Parotid gland (tissue), 1 donor: ENCODE measurements around the genes PALD1 and PCBD1.

- PRO-cap = no peak
Measured at GRCh38 chr10:70409553-70410214, 5.7 kb downstream of the EIF4EBP2 start.

- PRO-cap = no peak
Measured at GRCh38 chr10:70459604-70460242, 18.2 kb upstream of the NODAL start.

- PRO-cap = unidirectional peak, plus-strand start at chr10:70478512; unidirectional peak, plus-strand start at chr10:70478597; bidirectional peak, plus-strand start at chr10:70478773, minus-strand start at chr10:70478648
Measured at GRCh38 chr10:70478206-70479232, at the start of gene PALD1. PALD1 (plus strand) TSS chr10:70478767.

GRCh38 chr10:70493071-70493925 is 14.7 kb downstream of the PALD1 start:
- PRO-cap = no peak

DNA sequence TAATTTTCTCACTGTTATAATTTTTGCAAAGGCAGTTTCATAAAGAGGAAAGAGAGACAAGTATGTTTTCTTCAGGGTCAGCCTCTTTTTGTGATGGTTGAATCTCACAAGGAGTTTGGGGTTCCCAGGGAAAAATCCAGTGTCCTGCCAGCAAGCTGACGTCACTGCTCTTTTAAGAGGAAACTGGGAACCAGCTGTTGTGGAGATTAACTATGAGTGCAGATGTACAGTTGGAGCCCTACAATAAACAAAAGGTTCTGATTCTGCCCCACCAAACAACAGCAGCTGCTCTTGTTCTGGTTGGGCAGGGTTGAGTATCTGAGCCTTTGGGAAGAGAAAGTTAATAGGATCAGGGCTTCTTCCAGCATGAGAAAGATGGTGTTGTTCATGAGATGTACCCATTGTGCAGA is 12.8 kb downstream of the PRF1 start:
- PRO-cap = no peak

DNA sequence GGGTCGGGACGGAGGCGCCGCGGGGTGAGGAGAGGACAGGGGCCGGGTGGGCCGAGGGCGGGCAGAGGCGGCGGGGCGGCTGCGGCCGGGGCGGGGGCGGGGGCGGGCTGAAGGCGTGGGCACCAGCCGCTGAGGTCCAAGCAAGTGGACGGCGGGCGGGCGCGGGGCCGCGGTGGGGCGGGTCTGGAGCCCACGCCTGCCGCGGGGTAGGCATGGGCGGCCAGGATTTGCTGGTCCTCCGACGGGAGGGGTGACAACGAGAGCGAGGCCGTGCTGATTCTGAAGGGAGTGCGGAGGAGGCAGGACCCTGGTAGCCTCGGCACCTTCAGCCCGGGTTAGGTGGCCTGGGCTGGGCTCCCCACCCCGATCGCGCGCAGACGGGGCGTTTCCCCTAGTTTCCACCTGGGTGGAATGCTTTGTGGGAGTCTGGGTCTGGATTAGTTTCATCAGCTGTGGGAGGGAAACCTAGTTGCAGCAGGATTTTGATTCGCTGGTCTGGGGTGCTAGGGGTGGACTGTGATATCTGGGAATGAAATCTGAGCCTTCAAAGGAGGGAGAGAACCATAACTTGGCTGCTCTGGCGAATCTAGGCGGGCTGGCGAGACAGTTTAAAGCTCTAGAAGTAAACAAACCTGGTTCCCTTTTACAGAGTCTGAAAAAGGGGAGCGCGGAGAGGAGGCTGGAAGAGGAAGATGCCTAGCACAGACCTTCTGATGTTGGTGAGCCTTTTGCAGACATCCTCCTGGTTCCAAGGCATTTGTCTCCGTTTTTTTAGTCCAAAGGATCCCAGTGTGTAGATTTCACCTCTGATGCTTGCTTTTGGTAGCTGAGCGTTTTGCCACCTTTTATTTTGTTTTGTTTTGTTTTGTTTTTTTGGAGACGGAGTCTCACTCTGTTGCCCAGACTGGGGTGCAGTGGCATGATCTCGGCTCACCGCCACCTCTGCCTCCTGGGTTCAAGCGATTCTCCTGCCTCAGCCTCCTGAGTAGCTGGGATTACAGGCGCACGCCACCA is 721 bp downstream of the SGPL1 start:
- PRO-cap = bidirectional peak, plus-strand start at position 648 of the sequence, minus-strand start at position 413 of the sequence

- PRO-cap = no peak
Measured at GRCh38 chr10:70862424-70862756, 26.0 kb downstream of the PCBD1 start.

- PRO-cap = no peak
Measured at GRCh38 chr10:70887075-70887214, 1.4 kb downstream of the PCBD1 start.

DNA sequence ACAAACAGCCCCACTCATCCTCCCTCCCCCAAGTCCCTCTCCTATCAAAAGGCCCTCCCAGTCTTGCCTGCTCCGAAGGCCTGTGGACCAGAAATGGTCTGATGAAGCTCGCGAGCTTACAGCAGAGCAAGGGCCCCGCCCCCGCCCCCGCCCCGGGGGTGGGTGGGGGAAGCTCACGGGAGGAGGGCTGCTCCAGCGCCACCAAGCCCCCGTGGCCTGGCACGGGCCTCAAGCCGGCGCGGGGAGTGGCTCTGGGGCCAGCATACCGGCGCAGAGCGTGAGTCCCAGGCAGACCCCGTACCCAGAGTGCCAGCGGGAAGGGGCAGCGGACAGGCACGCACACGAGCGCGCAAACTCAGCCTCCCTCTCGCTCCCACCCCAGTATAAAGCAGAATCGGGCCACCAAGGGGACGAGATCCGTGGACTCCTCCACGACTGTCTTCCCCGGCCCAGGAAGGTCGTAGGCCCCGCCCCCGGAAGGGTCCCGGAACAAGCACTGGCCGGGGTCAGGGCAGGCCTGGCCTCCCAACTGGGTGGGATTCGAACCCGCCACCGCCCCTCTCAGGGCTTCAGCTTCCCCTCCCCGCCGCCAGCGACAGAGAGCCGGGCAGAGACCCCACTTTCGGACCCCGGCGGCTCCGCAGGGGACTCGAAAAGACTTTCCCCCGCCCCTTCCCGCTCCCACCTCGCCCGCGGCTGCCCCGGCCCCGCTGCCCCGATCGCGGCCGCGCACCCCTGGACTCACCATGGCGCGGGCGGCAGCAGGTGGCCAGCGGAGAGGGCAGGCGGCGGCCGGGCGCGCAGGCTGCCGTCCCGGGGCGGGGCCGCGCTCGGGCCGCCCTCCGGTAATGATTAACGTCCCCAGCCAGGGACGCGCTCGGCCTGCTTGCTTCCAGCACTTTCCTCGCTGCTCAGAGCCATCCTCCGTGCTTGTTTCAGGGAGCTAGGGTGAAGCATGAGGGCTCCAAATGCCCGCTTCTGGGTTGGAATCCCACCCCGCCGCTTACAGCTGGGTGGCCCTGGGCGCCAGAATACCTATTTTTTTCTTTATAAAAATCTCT is at the start of gene PCBD1:
TSS of gene PCBD1 (minus strand) at position 780 of the 1,061 bp plus-strand sequence.
- PRO-cap = unidirectional peak, plus-strand start at position 231 of the sequence; bidirectional peak, plus-strand start at position 898 of the sequence, minus-strand start at position 854 of the sequence

DNA sequence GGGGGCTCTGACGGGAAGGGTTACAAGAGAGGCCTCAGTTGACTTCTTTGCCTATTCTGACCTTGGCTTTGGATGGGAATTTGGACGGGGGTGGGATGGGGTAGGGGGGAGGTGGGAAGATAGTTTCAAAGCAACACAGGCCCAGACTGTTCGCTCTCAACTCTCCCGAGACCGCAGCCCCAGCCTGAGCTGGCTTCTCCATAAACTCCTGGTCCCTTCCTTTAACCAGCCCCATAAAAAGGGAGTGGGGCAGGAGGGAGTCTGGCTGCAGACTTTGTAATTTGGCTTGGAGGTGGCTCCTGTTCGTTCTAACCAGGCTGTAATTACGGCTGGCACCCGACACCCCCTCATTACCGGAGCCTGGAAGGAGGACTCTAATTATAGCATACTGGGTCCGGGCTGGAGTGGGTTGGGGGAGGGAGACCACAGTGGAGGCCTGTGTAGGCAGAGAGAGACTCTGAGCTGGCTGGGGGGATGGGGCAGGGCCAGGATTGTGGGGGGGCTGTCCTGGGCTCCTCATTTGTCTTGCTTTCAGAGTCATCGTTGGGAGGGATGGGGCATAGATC is 49.6 kb downstream of the UNC5B start:
- PRO-cap = no peak

DNA sequence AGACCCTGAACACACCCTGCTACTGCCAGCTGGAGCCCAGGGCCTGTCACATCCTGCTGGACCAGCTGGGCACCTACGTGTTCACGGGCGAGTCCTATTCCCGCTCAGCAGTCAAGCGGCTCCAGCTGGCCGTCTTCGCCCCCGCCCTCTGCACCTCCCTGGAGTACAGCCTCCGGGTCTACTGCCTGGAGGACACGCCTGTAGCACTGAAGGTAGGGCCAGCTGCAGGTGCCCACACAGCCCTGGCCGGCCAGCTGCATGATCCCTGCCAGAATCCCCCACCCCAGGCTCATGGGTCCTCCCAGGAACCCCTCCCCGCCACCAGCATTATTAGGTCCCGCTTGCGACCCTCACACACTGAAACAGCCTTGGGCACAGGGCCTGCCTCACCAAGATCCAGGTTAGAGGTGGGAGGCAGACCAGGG is 25.3 kb upstream of the SLC29A3 start:
- PRO-cap = no peak

DNA sequence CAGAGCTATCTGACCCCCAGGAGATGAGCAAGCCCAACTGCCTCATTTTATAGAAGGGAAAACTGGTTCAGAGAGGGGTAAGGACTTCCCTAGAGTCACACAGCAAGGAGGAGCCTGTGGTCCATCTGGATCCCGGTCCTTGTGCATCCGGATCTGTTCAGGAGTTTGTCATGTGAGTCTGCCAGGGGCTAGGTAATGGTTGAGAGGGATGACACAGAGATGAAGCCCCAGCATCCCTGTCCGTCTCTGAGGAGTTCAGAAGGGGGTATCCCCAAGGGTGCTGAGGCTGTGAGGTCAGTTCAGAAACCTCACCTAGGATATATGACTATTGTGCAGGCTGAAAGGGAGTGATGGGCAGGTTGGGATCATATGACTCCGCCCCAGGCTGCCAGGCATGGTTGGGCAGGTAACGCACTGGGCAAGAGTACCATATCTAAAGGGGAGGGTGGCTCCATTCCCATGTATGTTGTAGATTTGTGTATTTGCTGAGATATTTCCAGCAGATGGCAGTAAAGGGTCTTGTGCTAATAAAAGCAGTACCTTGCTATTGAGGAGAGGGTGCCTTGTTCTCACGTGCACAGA is 16.0 kb upstream of the SLC29A3 start:
- PRO-cap = no peak

DNA sequence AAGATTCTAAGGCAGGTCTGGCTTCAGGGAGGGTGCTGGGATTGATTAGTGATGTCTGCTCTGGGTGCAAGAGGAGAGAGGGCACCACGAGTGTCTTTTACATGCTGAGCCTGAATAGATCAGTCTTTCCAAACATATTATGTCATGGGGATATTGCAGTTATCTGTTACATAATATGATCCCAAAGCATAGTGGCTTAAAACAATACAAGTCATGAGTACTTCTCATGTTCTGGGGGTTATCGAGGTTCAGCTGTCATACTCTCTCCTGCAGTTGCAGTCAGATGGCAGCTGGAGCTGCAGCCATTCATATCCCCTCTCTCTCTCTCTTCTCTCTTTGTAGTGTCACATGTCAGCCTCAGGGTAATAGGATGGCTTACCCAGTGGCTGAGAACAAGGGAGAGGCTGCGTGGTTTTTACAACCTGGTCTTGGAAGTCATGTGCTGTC is 26.0 kb downstream of the SLC29A3 start:
- PRO-cap = no peak

DNA sequence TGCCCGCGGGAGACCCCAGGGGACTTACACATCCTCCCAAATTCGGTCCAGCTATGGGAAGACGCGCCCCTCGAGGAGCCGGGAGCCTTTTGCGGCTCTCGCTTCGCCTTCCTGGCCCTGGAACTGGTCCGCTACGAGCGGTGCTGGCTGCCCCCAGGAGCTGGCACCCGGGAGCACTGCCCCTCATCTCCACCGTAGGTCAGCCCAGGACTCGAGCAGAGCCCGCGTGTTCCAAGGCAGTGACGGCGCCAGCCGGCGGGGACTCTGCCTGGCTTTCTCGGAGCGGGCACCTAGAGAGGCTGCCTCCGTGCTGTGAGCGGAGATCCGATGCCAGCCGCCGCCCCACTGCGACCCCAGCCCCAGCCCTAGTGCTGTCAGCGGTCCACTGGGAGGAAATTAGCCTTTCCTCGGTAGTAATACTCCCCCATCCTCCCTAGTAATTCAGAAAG is 1.2 kb downstream of the CDH23 start:
- PRO-cap = no peak

DNA sequence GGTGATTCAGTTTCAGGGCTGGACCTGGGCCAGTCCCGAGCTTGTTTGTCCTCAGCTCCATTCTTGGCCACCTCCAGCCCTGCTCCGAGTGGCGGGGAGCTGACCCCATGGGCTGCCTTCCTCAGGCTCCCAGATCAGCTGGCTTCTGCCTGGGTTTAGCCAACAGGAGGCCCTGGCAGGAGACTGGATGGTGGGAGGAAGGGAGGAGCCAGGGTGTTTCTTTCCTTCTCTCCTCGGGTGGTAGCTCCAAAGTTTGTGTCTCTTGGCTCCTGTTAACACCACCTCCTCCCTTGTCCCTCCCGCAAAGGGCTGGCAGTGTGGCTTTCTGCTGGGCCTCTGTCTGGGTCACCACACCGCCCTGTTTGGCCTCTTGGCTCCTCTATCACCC is 75.3 kb downstream of the CDH23 start:
- PRO-cap = no peak

GRCh38 chr10:71639193-71639775 is 80.3 kb downstream of the C10orf105 start:
- PRO-cap = no peak

GRCh38 chr10:71663219-71663660 is 56.3 kb downstream of the C10orf105 start:
- PRO-cap = no peak

DNA sequence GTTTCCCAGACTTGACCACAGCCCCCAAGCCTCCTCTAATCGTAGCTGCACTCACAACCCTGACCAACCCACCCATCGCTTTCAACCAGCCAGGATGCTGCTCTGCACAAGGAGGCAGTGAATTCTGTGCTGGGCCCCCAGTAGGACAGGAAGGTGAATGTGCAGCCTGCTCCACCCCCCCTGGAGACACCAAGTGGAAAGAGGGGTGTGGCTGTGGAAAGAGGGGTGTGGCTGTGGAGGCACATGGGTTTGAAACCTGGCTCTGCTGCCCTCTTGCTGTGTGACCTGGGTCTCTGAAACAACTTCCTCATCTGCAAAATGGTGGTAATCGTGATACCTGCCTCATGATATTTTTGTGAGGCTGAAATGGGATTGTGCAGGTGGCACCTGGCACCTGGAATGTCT is 35.3 kb downstream of the C10orf105 start:
- PRO-cap = no peak

- PRO-cap = no peak
Measured at GRCh38 chr10:71741158-71741708, 21.7 kb upstream of the C10orf105 start.

- PRO-cap = no peak
Measured at GRCh38 chr10:71742070-71742672, 22.6 kb upstream of the C10orf105 start.